GM19239 (cell line): ENCODE data around the gene CYB561D2.

- RRBS = no CpG with 5 or more reads among the region's 5 CpGs
Measured at GRCh38 chr3:49898942-49899305, 4.7 kb downstream of the MST1R start.

- RRBS = no CpG with 5 or more reads among the region's 44 CpGs
Measured at GRCh38 chr3:49902959-49903689, 549 bp downstream of the MST1R start.

GRCh38 chr3:50066089-50066711 is 22.5 kb upstream of the RBM5 start:
- RRBS = no CpG with 5 or more reads among the region's 6 CpGs

DNA sequence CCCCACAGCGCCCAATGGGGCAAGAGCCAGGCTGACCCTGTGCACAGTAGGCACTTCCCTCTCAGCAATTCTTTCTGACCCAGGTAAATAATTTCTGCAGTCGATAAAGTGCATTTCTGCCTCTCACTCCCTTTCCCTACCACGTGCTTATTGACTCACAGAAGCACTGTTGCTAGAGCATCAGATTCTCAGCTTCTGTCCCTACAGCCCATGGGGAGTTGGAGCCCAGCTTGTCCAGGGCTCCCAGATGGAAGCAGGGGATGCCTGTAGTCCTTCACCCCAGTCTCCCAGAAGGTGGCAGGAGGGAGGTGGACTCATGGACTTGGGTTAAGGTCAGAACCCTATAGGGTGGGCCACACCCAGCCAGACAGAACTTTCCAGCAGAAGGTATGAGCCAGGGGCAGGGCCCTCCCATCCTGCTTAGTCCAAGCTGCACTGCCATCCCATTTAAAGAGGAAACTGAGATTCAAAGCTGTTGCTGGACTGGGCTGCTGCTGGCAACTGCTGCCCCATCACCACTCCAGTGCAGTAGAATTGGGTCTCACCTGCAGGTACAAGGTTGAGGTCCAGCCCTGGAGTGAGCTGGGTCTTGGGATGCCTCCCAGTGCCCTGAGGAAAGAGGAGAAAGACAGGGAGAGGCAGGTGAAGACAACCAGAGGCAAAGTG is 33.0 kb upstream of the SEMA3F start:
- RRBS = no CpG with 5 or more reads among the region's 3 CpGs

DNA sequence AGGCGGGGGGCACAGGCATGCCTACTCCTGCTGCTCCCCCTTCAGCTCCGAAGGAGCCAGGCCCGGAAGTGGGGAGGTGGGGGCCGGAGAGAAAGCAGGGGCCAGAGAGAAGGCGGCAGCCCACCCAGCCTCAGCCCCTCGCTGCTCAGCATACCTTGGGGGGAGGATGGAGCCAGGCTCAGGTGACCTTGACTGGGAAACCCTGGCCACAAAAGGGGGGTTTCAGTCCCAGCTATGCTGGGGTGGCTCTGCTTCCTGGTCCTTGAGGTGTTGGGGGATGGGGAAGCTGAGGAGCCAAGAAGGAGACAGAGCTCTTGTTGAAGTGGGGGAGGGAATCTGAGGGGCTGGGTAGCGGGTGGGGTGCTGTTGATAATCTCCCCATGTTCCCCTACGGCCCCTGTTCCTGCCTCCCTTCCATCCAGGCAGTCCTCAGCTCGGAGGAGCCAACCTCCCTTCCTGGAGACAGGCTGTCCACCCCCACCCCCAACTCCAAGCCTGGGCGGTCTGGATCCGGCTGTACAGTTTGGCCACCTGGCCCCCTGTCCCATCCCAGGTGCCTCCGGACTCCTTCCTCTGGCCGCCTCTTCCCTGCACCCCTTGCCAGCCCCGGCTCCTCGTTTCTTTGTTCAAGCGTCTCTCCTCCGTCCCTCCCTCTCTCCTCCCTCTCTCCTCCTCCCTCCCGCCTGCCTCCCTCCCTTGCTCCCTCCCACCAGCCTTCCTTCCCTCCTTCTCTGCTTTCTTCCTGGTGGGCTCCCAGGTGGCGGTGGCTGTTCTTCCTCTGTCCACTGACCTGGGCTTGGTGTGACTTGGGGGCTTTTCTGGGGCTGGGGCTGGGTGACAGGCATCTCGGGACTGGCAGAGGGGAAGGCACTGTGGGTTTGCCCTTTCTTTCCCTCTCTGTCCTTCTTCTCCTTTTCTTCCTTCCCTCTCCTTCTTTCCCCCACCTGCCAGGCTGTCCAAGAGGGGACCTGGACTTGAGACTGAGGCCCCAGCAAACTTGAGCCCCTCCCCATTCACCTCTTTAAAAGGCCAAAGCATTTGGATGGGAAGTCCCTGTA is 1.9 kb downstream of the SEMA3F start:
- RRBS = 51% methylated on average over 4 of the region's 20 CpGs

- RRBS = 28% methylated on average over 5 of the region's 20 CpGs
Measured at GRCh38 chr3:50165922-50166777, 11.0 kb downstream of the SEMA3F start.

GRCh38 chr3:50214625-50215527 is 9.8 kb downstream of the SLC38A3 start:
- RRBS = no CpG with 5 or more reads among the region's 20 CpGs

GRCh38 chr3:50248244-50248736 is 12.3 kb downstream of the GNAI2 start:
- RRBS = no CpG with 5 or more reads among the region's 4 CpGs

DNA sequence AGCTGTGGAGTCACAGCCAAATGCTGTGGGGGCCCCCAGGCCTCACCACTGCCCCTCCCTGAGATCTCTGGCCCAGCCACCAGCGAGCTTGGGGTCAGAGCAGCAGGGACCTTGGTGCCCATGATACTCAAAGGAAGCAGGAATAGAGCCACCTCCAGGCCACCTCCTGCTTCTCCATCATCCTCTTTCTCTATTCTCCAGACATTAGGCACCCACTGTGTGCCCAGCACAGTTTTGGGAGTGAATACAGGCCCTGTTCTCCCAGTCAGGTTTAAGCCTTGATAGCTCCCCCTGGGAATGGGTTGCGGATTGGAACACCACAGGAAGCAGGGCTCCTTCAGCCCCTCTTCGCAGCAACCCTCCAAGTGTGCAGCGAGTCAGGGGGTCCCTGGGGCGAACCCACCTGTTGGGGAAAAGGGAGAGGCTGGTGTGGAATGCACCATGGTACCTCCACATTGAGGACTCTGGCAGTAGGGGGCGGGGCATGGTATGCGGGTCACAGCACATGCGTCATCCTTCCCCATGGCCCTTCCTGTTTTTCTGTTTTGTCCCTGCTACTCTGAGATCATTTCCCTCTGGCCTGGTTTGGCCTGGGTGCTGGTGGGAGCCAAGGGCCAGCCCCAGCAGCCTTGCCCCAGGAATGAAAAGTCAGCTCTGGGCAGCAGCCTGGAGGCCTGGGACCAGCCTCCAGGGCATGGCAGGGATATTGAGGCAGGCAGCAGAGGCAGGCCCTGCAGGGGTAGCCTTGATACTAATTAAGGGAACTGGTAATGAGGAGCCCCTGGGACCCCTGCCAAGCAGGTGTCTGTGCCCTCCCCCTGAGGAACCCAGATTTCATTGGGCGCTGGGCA is 14.2 kb upstream of the SEMA3B start:
- RRBS = no CpG with 5 or more reads among the region's 9 CpGs

DNA sequence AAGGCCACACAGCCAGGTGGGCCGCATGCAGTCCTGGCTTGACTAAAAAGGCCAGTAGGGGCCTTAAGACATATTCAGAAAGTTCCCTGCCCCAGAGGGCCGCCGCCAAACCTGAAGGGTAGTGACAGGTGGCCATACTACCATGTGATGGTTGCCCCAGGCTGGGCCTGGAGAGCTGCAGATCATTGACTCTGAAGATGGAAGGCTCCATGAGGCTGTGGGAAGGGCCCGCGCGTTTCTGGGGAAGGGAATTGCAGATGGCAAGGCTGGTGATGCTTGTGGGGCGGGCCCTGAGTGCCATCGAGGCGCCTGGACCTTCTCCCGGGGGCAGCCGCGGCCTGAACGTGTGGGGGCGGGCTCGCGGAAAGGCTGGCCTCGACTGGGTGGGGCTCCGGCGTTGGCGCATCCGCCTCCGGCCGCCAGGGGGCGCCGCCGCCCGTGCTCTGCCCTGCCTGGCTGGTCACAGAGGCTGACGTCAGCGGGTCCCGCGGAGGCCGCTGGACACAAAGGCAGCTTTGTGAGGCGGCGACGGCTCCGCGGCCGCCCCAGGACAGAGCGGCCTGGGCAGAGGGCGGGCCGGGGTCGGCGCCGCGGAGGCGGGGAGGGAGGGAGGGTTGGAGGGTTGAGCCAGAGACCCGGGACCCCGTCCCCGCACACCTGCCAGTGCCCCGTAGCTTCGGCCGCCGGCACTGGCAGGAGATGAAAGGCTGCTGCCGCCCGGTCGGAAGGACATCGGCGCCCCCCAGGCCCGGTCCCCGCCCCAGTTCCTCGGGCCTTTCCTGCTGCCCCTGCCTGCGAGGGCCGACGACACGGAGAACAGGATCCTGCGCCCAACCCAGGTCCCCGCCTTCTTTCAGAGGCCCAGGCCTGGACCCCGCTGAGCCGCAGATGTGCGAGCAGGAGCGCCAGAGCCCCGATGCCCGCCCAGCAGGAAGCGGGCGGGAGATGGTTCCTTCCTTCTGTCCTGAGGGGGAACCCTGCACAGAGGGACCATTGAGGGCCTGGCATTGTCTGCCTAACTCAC is 8.9 kb upstream of the SEMA3B start:
- RRBS = 1% methylated on average over 22 of the region's 75 CpGs

DNA sequence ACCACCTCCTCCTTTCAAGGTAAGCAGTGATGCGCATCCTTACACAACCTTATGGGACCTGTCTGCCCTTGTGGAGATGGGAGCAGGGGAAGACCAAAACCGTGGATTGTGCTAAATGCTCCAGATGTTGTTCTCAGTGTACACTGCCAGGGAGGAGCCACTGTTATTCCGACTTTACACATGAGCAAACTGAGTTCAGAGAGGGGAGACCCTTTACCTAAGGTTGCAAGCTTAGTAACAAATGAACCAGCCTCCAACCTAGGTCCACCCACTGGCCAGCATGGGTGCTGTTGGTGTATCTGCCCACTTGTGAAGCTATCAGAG is 640 bp upstream of the LSMEM2 start:
- RRBS = no CpG with 5 or more reads among the region's 3 CpGs

DNA sequence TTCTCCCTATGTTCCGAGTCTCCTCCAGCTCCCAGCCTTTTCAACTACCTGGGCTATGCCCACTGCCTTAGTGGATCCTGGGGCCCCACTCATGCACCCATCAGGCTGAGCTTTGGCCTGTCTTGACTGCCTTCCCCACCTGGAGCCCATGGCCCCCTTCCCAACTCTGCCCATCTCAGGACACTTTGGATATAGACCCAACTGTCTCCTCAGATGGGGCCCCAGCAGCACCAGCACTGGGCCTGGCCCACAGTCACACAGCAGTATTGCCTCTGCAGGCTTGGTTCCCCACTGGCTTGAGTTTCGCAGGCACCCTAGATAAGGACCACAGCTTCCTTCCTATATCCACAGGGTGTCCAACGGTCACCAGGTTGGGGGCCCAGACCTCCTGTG is 1.0 kb downstream of the HYAL3 start:
- RRBS = no CpG with 5 or more reads among the region's 3 CpGs

DNA sequence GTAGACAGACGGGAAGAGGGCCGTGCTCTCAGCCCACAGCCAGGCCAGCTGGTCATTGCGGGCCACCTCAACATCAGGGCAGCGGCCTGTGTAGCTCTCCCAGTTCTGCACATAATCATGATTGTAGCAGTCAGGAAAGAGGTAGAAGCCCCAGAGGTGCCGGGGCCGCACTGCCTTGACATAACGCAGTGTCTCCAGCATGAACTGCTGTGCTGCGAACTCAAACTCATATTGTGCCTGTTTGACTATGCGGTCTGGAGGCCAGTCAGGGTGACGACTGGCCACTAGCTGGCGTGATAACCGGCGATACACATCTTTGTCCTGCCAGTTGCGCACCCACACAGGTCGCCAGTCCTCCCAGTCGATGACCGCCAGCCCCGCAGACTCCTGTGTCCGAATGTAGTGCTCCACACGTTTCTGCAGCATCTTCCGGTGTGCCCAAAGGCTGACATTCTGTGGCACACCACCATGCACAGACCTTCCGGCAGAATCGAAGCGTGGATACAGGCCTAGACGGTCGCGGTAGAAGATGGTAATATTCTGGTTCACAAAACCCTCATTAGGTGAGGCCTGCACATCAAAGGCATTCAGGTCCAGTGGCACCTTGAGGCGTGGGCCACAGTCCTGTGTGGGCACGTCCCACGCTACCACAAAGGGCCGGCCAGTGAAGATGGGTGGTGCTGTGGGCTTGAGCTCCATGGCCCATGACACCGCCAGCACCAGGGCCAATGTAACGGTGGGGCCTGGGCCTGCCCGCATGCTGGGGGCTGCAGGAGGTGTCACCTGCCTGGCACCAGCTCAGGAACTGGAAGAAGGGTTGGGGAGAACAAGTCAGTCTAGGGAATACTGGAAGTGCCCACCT is 2.6 kb downstream of the HYAL2 start:
- RRBS = 97% methylated on average over 1 of the region's 34 CpGs

DNA sequence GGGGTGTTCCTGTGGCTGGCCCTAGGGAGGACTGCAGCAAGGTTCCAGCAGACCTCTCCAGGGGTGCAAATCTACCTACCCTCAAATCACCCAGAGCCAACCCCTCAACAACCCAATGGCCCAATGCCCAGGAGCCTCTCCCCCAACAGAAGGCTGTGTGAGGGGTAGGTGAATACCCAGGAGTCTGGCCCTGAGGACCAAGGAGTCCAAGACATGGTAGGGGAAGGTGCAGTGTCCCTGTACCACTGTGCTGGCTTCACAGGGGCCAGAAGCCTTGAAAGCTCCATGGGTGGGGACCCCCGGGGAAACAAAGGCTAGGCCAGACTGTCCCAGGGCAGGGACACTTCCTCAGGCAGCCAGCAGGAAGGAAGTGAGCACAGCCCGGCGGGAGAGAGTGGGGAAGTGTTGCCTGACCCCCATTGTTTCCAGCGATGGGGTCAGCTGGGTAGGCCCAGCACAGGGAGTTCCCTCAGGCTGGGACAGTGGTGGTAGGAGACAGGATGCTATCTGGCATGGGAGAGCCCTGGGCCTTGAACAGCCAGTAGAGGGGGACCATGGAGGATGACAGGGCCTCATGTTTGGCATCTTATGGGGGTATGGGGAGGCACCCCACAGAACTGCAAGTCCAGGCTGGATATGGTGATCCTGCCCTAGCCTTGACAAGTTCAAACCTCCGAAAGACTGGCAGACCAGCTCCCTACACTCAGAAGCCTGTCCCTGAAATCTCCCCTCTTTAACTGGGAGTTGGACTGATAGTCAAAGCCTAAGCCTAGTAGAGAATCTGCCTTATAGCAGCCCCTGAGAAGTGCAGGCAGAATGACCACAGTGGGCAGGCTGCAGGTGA is 1.1 kb upstream of the HYAL2 start:
- RRBS = 30% methylated on average over 2 of the region's 5 CpGs

- RRBS = no CpG with 5 or more reads among the region's 15 CpGs
Measured at GRCh38 chr3:50331516-50331845, 3.5 kb upstream of the TUSC2 start.

DNA sequence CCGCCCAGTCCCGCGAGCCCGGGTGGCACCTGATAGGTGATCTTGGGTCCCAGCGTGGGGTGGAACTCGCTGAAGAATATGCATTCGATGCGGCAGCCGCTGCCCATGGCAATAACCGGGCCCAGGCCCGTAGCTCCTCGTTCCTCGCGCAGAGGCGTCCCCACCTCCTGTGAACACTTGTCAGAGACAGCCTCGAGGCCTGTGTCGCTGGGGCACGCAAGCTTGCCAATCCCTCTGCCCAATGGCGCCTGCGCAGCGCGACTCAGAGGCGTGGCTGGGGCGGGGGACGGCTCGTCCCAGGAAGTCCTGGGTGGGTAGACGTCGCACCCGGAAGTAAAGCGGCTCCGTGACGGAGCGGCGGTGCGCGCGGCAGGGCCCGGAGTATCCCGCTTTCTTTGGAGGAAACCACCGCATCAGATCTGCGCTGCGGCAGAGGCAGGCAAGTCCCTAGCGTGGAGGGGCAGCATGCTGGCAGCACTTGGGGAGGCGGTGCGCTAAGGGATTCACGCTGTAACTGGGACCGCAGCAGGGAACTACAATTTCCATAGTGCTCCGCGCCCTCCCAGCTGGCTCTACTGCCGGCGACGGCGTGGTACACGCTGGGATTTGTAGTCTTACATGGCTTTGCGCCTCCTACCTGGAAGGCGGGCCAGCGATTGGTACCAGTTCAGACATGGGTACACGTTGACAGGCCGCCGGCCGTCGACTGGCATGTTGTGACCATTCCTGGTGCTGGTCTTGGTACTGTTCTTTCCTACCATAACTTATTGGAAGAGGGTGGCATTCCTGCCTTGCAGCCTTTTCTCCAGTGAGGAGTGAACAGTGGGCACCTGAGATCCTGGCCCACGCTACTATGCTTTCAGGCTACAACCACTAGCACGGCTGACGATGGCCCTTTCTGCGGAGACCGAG is at the start of gene CYB561D2:
CYB561D2 (plus strand) TSS at position 317 of the 912 bp plus-strand sequence.
- RRBS = 1% methylated on average over 16 of the region's 67 CpGs

GRCh38 chr3:50584358-50584786 is 15.1 kb downstream of the HEMK1 start:
- RRBS = no CpG with 5 or more reads among the region's 2 CpGs

DNA sequence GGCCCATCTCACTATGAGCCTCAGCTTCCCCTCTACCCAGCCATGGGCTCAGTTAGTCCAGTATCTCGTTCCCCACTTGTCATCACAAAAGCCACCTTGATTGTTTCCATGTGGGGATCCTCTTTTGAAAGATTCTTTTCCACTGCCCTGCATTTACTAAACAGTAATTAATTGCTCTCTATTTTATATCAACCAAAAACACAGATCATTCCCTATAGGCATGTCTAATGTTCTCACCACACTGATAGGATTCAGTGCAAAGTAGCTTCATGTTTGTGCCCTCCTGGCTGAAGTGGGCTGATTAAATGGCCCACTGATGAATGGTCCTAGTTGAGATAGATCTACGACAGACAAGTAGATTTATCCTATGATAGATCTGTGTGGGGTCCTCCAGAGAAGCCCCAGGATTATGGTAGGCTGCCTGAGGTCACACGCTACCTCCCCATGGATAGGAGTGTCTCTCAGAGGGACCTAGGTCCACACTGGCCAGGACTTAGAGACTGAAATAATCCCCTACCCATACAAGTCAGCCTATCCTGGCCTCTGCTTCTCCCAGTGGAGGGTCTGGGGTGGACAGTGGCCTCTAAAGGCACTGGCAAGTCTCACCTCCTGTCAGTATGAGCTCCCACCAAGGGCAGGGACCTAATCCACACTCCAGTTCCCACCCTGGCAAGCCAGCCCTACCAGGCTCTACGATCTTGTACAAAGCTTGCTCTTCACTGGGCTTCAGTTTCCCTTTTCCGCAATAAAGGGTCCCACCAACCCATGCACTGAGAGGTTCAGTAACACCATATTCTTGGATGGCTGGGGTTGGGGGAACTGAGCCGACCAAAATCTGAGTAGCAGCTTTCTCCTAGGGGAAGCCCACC is 2.6 kb downstream of the CISH start:
- RRBS = no CpG with 5 or more reads among the region's 6 CpGs

DNA sequence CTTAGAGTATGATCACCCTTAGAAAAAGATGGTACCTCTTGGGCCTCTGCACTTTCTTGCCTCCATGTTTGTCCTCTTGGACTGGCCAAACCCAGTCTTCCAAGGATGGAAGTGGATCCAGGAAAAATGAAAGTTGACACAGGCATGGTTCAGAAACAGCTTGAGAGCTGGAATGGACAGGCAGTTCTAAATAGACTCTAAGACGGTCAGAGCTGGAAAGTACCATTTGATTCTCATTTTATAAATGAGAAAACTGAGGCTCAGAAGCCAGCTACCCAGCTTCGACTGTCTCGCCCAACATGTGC is 17.5 kb upstream of the DOCK3 start:
- RRBS = no CpG with 5 or more reads among the region's 3 CpGs

- RRBS = no CpG with 5 or more reads among the region's 3 CpGs
Measured at GRCh38 chr3:51398240-51398725, 7.2 kb downstream of the RBM15B start.